Epithelial cell of prostate (primary cell): ENCODE results near the genes TLL2, FRAT1 and PGAM1.

DNA sequence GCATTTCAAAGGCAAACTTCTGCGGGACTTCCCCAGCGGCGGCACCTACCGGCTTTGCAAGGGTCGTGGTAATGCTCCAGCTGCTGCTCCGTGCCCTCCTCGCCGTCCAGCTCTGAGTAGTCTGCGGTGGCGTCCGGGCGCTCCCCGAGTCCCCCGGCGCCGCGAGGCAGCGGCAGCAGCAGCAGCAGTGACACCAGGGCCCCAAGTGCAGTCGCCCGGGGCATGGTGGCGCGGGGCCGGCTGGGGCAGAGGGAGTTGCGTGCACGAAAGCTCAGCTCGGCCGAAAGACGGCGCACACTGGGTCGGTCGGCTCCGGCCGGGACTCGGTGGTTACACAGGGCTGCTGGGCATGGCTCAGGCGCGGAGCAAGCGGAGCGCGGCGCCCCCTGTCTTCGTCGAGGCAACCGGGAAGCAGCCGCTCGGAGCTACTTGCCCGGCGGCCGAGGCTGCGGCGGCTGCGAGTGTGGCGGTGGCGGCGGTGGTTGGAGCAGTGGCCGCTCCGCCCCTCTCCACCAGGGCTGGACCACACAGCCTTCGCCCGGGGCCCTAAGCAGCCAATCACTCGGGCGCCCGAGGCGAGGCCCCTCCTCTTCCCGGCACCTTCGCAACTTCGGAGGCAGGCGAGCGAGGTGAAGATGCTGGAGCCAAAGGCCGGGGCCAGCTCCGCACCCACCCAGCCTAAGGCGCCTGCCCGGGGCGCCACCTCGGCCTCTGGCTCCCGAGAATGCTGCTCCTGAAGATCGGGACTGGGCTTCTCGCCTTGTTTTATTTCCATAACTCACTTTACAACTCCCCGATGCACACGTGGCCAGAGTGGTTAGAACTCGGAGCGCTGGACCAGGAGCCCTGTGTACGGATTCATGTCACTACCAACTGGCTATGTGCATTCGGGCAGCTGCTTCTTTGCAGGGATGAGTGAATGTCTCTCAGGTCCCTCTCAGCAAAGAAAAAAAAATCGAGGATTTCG lies at the start of gene TLL2:
Gene TLL2, minus strand, starts transcription at position 465 of the 967 bp plus-strand sequence.
- RRBS = 2% methylated on average over 40 of the region's 84 CpGs

GRCh38 chr10:96556709-96557083 lies 30.1 kb downstream of the TM9SF3 start:
- RRBS = no CpG with 5 or more reads among the region's 3 CpGs

DNA sequence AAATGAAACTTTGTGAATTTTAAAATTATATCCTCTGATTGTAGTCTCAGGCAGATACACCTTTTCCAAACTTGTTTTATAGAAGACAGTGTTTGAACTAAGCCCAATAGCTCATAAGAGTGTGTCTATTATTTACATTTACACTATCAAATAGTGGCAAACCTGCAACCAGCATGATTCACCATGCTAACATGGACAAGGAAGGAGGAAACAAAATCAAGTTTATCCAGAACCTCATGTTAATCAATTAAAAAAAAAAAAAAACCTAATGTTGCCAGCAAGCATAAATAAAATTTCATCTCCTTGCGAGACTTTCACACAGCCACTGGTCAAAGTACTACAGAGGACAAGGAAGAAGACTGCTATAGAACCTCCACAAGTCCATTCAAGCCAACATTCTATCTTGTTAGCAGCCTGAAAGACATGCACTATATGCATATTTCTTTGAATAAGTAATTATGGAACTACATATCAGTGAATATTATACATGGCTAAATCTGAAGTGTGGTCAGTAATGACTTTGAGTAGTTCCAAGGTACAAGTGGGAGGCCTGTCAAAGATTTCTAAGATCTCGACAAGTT lies 9.7 kb downstream of the TM9SF3 start:
- RRBS = no CpG with 5 or more reads among the region's 2 CpGs

DNA sequence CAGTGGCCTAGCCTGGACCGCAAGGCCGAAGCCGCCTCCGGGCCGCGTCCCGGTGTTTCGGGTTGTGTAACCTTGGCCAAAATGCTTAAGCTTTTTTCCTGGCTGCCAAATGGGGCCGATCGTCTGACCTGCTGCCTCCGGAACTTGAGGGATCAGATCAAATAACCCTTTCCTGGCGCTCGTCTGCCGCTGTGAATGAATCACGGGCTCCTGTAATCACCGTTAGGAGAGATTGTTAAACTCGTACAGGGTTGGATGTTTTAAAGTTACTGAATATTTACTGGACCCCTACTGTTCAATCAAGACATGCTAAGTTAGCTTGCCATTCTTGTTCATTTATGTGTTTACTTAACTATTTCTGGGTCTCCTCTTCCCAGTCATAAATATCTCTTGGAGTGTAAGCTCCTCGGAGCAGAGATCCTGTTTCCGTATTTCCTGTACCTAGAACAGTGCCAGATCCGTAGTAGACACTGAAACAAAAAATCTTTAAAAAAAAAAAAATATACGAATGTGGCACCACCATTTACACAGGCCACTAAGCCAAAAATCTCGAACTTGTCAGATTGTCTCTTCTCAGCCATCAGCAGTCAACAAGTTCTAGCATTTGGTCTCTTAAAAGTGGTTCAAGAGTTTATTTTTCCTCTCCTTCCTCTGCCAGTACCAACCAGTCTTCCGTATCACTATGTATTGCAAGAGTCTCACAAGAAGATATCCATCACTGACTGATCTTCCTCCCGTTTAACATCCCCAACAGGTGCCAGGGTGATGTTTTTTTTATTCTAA lies 627 bp upstream of the TM9SF3 start:
- RRBS = 2% methylated on average over 9 of the region's 24 CpGs

DNA sequence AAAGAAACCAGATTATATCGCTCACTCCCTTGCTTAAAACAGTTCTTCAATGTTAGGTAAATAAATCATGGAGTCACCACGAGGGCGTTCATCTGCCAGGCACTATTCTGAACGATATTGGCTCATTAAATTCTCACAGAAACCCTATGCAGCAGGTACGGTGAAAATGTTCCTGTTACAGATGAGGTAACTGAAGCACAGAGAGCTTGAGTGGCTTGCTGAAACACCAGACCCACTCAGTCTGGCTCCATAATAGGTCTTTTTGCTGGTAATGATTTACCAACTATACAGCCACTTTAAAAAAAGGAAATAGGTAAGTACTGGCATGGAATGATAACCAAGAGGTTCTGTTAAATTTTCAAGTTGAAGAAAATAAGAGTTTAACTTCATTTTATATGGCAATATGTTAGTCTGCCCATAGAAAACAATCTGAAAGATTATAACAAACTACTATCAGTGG lies 1.2 kb upstream of the TM9SF3 start:
- RRBS = no CpG with 5 or more reads among the region's 5 CpGs

GRCh38 chr10:96588707-96589144 lies 1.9 kb upstream of the TM9SF3 start:
- RRBS = no CpG with 5 or more reads among the region's 2 CpGs

GRCh38 chr10:96610772-96611343 lies 24.0 kb upstream of the TM9SF3 start:
- RRBS = no CpG with 5 or more reads among the region's 7 CpGs

- RRBS = no CpG with 5 or more reads among the region's 13 CpGs
Observed at GRCh38 chr10:96718135-96719115, 1.9 kb downstream of the PIK3AP1 start.

DNA sequence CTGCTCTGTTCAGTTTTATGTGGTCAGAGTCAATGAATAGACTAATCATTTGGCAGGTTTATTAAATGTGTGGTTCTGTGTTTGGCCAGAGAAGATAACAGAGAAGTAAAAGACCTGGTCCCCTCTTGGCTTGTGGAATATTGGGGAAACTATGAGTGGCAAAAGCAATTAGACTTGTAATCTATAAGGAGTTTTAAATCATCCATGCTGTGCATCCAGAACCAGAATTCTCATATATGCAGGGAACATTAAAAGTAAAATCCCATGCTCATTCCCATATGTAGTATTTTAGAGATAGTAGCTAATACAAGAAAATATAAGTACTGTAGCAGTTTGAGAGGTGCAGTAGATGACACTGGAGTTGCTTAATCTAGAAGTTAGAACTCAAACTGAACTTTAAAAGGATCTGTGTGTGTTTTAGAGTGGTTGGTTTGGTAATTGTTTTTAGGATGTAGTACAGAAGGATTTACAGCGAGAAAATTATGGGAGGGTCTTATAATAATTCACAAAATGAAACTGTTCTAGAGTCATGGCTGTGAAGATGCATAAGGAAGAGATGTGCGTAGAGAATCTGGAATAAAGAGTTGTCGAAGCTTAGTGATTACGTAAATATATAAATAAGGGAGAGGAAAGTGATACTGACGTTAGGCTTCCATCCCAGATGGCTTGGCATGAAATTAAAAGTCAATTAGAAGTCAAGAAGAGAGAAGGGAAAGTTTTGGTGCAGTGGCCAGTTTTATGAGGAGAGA lies 85.3 kb downstream of the LCOR start:
- RRBS = no CpG with 5 or more reads among the region's 5 CpGs

DNA sequence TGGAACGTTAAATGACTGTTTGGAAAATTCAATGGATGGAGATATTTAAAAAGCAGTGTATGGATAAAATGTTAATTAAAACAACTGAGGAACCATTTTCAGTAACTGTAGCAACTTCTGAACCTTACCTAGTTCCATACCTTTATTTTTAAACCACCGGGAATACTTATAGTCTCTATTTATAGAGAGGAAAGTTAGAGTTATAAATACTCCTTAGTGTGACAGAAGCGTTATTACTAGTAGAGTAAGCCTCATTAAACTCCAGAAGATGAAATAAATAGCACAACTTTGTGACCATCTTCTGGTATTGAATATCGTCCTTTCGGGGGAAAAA lies 114.9 kb downstream of the LCOR start:
- RRBS = no CpG with 5 or more reads among the region's 5 CpGs

GRCh38 chr10:96957880-96958758 lies 126.0 kb downstream of the LCOR start:
- RRBS = no CpG with 5 or more reads among the region's 2 CpGs

DNA sequence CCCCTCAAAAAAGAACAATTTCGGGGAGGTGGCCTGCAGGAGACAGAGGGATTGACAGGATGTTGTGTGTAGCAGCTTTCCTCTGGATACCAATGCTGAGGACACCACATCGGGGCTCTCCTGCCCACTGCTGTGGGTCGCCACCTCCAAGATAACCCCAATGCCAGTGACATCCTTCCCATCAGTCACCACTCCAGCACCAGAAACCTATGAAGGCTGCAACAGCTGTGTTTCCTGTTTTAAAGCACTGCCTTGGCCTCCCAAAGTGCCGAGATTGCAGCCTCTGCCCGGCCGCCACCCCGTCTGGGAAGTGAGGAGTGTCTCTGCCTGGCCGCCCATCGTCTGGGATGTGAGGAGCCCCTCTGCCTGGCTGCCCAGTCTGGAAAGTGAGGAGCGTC lies 17.6 kb downstream of the ARHGAP19 start:
- RRBS = no CpG with 5 or more reads among the region's 10 CpGs

- RRBS = no CpG with 5 or more reads among the region's 9 CpGs
Observed at GRCh38 chr10:97291554-97291774, 973 bp downstream of the ARHGAP19 start.

- RRBS = no CpG with 5 or more reads among the region's 4 CpGs
Observed at GRCh38 chr10:97293755-97294484, 1.5 kb upstream of the ARHGAP19 start.

DNA sequence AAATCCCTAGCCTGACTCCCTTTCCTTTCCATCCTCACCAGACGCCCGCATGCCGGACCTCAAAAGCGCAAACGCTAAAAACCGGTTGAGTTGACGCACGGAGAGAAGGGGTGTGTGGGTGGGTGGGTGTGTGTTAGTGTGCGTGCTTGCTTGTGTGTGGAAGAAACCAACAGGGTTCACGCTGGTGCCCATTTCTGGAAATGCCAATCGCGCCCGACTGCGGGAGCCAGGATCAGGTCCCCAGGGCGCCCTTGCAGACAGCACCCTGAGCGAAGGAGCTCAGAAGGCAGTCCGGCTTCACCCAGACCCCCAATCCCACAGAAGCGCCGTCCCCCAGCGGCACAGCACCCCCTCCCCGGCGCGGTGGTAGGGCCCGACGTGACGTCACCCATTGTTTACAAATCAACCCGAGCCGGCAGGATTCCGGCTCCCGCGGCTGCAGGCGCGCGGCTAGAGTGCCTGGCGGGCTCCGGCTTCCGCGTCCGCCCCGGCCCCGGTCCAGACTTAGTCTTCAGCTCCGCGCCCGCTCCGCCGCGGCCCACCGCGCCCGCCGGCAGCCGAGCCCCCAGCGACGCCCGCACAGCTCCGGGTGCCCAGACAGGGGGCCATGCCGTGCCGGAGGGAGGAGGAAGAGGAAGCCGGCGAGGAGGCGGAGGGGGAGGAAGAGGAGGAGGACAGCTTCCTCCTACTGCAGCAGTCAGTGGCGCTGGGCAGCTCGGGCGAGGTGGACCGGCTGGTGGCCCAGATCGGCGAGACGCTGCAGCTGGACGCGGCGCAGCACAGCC lies at the start of gene FRAT1:
Gene FRAT1, plus strand, starts transcription at position 425 of the 785 bp plus-strand sequence.
- RRBS = 1% methylated on average over 25 of the region's 71 CpGs

GRCh38 chr10:97321798-97322463 lies 2.9 kb downstream of the FRAT1 start:
- RRBS = no CpG with 5 or more reads among the region's 4 CpGs

DNA sequence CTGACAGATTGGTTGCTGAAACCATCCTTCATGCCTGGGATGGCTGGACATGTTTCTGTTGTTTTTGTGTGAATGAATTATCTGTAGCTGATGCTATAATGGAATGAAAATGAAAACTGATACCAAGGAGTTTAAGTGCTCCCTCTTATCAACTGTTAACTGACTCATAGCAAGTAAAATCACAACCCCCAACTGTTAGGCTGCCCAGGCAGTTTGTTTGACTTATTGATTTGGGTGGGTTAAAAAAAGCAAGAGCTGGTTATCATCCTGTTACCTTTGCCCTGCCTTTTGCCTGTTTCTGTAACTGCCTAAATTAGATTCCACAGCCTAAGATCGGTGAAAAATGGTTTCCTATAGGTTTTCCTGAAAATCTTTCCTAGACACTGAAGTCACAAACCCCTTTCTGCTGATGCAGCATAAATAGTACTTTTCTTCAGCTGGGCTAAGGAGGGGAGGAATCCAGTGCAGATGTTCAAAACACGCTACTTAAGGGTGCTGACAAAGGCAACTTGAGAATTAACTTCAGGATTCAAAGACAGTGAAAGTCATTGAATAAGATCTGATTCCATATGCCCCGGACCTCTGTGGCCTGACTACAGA lies 5.7 kb downstream of the FRAT2 start:
- RRBS = no CpG with 5 or more reads among the region's 3 CpGs

DNA sequence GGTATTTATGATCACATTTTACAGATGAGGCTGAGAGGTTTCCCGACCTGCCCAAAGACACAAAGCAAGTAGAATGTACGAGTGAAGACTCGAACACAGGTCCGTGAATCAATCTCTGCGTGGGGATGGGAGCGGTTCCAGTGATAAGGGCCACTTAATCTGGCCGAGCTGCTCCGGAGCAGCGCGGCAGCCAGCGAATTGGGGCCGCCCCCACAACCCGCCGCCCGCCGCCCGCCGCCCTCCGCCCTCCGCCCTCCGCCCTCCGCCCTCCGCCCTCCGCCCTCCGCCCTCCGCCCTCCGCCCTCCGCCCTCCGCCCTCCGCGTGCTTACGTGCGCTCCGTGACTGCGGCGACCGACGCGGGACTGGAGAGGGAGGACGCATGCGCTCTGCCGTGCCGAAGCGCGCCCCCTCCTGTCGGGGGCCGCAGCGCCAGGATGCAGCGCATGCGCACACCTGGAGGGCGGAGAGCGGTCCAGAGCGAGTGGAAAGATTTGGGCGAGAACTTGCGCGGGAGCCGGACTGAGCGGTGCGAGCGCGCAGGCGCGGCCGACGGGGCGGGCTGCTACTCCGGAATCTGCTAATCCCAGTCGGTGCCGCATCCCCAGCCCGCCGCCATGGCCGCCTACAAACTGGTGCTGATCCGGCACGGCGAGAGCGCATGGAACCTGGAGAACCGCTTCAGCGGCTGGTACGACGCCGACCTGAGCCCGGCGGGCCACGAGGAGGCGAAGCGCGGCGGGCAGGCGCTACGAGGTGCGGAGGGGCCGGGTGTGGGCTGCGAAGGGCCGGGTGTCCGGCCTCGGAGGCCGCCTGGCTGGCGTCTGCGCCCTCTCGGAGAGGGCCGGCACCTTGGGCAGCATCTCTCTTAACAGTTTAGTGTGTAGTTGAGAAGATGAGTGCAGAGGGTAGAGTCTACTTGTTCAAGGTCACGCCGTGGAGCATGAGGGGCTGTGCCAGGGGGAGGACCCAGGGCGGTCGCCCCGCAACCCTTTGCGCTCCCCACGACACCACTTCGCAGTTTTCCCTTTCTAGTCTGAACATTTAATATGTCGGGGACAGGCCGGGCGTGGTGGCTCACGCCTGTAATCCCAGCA lies at the start of gene PGAM1:
Gene PGAM1, plus strand, starts transcription at position 499 of the 1,095 bp plus-strand sequence.
- RRBS = 1% methylated on average over 25 of the region's 113 CpGs

DNA sequence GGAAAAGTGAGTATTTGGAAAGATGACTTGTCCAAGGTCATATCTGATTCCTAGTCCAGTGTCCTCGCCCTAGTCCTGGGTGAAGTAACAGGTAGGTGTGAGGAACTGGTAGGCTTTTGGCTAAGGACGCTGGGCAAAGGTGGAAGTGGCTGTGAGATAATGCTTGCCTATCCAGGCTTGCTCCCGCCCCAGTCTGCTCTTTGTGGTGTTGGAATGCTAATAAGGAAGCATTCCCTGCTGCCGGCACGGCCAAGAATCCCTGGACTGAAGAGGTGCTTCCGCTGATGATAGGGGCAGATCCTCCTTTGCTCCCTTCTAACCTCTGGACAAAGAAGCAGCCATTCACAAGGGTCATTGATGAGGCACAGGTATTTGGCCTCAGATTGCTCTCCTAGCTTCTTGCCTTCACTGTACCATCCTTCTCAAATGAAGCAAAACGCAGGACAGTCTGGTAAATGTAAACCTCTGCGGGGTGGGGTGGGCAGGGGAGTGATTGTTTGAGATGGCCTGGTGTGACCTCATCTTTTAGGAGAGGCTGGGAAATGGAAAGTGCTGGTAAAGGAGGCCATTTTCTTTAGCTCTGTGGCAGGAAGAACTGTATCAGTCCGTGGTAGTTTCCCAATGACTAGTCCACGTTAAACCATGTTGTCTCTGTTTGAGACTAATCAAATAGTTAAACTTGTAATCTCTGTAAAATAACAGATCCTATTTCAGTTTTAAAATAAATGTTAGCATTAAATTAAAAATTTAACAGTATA lies 1.7 kb downstream of the PGAM1 start:
- RRBS = no CpG with 5 or more reads among the region's 10 CpGs

- RRBS = no CpG with 5 or more reads among the region's 3 CpGs
Observed at GRCh38 chr10:97430986-97431207, 4.9 kb downstream of the PGAM1 start.